Gallbladder (tissue), 1 donor: ENCODE measurements around the genes TBC1D28 and PRPSAP2.

DNA sequence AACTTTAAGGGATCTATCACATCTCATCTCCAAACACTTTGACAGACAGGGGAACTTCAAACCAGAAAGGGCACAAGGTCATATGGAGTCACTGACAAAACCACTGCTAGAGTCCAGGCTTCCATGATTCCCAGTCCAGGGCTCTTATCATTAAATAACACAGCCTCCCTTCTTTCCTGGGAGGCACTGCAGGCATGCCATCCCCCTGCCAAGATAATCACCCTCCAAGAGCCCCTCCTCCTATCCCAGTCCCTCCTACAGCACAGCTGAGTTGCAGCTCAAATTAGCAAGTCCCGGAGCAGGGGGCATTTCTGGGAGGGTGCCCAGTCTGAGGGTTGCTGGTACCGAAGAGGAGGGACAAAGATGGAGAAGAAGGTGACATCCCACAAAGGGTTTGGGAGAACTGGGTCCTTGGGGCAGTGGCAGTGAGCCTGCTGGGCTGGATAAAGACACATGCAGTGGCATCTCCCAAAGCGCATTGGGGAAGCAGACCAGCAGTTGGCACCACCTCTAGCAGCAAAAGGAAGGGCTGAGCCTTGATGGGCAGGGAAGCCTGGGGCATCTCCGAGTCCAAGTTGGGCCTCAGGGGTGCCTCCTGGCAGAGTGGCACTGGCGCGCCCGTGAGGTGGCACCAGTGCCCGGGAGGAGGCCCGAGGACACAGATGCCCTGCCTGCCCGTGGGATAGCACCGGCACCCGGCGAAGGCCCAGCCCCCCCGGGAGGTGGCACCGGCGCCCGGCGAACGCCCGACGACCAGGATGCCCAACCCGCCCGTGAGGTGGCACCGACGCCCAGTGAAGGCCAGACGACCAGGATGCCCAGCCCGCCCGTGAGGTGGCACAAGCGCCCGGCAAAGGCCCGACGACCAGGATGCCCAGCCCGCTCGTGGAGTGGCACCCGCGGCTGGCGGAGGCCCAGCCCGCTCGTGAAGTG, 693 bp downstream of the TOM1L2 start:
- PRO-cap, result unidirectional peak, plus-strand start at position 601 of the sequence; unidirectional peak, plus-strand start at position 804 of the sequence

- PRO-cap, result no peak
These were observed 10.8 kb downstream of the DRC3 start for GRCh38 chr17:17983376-17983955.

- PRO-cap, result no peak
These were observed 20.5 kb upstream of the DRG2 start for GRCh38 chr17:18067179-18067748.

- PRO-cap, result no peak
These were observed 6.3 kb downstream of the DRG2 start for GRCh38 chr17:18094015-18094563.

- PRO-cap, result no peak
These were observed 5.2 kb upstream of the ALKBH5 start for GRCh38 chr17:18178444-18178793.

DNA sequence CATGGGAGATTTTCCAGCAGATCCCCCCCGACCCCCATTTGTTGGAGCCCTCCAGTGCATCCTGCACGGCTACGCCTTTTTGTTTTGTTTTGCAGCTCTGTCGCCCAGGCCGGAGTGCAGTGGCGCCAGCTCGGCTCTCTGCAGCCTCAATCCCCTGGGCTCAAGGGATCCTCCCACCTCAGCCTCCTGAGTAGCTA, 1.2 kb upstream of the ALKBH5 start:
- PRO-cap, result no peak

DNA sequence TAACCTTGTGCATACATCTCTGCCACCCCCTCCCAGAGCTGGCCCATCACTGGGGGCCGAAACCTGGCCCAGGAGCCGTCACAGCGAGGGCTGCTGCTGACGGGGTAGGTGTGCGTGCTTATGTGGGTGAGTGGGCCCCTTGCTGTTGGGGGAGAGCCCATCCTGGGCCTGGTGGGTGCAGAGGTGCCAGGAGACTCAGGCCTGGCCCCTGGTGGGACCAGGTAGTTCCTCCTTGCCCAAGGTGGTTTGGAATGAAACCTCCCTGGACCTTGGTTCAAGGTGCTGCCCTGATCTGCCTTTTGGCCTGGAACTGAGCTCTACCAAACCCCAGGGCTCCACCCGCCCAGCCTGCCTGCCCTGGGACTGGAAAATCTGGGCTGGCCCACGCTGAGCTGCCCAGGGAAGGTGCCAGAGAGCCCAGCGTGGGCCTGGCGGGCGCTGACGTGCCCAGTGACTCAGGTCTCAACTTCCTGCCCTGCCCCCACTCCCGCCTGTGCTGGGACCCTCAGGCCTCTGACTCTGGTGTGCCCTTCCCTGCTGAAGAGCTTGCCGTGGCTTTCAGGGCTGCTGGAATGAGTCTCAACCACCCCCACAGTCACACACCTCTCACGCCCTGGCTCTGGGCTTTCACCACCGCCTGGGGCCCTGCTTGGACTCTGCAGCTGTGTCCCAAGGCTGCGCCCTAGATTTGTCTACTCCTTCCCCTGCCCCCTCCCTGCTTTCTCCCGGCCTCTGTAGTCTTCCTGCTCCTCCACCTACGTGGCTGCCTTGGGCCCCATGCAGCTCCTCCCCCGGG, 10.2 kb downstream of the LLGL1 start:
- PRO-cap, result no peak

DNA sequence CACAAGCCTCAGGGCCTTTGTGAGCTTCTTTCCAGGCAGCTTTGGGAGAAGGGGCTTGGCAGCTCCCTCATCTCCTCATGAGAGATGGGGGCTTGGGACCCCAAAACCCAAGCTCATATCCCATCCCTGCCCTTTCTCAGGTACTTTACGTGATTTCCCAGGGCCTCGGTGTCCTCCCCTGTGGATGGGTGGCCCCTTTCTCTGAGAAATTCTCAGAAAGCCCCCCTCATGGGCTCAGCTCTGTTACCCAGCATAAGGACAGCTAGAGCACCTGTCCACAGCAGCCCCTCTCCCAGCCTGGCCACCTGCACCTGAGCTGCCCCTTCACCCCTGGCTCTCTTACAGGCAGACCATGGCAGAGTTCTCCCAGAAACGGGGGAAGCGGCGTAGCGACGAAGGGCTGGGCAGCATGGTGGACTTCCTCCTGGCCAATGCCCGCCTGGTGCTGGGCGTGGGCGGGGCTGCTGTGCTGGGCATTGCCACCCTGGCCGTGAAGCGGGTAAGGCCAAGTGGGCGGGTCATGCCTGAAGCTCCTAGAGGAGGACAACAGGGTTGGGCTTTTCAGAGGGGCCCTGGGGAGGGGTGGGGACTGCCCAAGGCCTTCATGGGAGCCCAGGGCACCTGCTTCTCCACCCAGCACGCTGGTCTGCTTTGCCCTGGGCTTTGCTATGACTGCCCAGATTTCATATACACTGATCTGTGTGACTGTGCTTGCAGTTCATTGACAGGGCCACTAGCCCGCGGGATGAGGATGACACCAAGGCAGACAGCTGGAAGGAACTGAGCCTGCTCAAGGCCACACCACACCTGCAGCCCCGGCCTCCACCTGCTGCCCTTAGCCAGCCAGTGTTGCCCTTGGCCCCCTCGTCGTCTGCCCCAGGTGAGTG, 2.1 kb downstream of the MIEF2 start:
- PRO-cap, result no peak

DNA sequence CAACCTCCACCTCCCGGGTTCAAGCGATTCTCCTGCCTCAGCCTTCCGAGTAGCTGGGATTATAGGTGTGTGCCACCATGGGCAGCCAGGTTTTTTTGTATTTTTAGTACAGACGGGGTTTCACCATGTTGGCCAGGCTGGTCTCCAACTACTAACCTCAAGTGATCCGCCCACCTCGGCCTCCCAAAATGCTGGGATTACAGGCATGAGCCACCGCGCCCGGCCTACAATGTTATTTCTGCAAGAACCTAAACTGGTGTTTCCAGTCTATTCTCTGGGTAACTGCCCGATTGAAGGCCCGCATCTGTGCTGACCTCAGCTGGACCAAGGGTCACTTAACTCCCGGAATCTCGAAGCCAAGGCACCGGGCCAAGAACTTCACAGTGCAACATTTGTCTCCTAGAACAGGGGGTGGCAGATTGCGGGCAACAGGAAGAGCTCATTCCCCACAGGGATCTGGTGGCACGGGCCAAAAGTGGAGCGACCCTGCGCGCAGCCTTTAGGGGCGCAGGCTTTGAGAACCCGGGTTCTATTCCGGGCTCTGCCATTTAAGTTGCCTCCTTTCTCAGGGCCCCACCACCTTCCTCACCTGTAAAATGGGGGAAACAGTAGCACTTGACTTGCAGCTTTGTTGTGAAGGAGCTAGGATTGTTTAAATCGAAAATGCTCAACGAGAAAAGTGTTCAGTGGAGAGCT, 803 bp downstream of the SHMT1 start:
- PRO-cap, result no peak

GRCh38 chr17:18644329-18644707, at the start of gene TBC1D28:
Gene TBC1D28, minus strand, starts transcription at chr17:18644391.
- PRO-cap, result no peak

DNA sequence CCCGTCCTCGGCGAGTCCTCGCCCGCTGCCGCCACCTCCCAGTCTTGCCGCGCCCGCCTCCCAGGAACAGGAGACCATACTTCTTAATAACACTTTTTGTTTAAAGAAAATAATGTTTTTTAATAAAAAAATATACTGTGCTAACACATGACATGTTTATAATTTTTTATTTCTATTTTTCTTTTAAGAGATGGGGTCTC, 9.1 kb downstream of the FOXO3B start:
- PRO-cap, result no peak

- PRO-cap, result unidirectional peak, plus-strand start at chr17:18858133
These were observed at the start of gene PRPSAP2 for GRCh38 chr17:18857761-18858975. Gene PRPSAP2, plus strand, starts transcription at chr17:18858131.

- PRO-cap, result no peak
These were observed 26.2 kb downstream of the SLC5A10 start for GRCh38 chr17:18977882-18978787.

DNA sequence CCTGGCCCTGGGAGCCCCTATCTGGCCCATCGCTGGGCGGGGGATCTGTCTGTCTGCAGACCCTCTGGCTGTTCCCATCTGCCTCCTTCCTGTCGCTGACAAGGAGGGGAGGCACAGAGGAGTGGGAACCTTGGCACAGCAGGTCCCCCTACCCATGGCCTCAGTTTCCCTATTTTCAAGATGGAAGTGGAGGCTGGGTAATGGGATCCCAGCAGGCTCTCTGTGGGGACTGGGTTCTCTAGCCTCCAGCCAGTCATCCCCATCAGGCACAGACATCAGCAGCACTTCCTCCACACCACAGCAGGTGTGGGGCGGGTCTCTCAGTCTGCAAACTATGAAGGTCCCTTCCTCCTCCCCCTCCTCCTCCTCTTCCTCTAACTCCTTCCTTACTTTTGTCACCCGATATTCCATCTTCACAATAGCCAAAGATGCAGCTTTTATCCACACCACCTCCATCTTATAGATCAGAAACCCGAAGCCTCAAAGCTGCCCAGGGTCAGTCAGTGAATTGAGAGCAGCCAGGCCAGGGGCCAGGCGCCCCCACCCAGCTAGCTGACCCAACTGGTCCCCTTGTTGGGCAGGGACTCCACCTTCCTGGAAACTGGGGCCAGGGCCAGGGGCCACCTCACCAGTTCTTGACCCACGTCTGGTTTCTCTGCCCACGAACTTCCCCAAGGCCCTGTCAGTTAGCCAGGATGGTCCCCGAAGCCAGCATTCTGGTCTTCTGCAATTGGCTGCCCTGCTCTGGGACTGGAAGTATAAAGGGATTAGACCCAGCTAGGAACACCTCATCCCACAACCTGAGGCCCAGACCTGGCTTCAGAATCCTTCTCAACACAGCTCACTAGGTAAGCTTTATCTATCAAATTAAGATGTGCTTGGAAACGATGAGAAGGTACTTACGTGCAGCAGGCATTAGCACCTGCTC, 2.5 kb downstream of the FAM83G start:
- PRO-cap, result no peak

DNA sequence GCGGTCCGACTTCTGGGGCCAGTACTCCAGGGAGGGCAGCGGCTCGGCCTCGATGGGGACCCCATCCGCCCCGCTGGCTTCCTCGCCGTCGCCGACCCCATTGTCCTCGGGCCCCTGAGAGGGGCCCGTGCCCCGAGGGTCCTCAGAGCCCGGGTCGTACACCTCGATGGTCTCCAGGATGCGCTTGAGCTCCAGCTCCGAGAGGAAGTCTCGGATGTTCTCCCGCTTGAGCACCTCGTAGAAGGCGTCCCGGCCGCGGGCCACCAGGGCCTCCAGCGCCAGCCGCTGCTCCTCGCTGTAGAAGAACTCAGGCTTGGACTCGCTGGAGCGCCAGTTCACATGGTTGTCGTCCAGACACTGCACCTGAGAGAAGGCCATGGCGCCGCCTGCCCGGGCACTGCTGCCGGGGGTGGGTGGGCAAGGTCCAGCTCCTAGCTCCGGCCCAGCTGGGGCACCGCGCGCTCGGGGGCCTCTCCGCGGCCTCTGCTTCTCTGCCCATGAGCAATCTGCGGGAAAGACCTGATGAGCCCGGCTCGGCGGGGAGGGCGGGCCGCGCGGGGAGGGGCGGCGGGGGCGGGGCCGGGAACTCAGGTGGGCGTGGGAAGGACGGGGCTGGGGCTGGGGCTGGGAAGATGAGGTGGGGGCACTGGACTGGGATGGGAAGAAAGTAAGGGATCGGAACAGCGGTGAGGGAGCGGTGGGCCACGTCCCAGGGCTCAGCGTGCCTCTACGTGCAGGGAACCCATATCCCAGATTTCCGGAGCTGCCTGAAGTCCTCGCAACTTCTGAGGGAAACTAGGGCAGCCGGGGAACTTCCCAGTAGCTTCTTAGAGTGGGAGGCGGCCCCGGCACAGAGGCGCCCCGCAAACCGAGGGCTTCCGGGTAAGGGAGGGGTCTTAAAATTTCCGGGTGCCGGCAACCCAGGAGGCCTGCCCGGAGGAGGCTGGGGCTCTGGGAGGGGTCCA, 618 bp downstream of the FAM83G start:
- PRO-cap, result bidirectional peak, plus-strand start at position 662 of the sequence, minus-strand start at position 508 of the sequence

DNA sequence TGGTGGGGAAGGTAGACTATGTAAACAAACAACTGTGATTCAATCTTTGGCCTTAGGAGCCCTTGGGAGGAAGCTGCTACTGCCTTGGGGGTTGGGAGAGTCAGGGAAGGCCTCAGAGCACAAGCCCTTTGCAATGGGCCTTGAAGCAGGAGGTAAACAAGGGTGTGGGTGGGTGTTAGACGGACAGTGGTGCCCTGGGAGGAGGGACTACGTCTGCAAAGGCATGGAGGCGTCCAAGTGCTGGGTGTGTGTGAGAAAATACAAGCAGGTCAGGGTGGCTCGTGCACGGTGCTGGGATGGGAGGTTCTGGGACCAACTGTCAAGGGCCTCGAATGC, 6.5 kb upstream of the FAM83G start:
- PRO-cap, result no peak

- PRO-cap, result unidirectional peak, plus-strand start at chr17:19063600; unidirectional peak, minus-strand start at chr17:19063625; unidirectional peak, minus-strand start at chr17:19063837
These were observed 16.8 kb upstream of the GRAP start for GRCh38 chr17:19063321-19064277.

DNA sequence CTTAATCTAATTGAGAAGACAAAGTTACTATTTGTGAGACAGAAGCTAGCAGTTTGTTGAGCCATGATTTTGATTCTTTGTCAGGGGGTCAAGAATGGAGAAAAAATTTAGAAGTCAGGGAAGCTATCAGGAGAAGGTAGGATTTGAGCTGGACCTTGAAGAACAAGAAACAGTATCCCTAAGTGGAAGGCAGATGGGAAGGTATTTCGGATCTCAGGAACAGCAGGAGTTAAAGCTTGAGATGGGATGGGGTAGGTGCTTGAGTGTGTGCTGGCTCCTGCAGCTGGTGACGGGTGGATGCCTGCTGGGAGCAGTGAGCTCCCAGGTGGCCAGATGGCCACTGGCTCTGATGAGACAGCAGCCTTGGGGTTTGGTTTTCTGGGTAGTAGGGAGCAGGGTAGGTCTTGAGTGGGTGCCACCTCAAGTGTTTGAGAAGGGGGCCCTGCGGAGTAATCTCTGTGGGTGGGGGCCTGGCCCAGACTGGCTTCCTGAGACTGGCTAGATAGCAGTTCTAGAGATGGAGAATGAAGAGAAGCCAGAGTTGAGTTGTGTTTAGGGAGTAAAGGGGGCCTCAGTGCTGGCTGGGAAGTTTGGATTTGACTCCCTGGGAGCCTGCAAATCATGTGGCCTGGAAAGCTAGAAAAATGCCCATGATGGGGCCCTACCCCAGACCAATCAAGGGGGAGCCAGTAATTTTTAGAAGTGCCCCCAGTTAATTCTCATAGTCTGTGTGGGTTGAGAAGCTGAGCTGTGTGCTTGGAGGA, 10.3 kb downstream of the EPN2 start:
- PRO-cap, result no peak

- PRO-cap, result no peak
These were observed 7.7 kb upstream of the MAPK7 start for GRCh38 chr17:19370366-19371153.

DNA sequence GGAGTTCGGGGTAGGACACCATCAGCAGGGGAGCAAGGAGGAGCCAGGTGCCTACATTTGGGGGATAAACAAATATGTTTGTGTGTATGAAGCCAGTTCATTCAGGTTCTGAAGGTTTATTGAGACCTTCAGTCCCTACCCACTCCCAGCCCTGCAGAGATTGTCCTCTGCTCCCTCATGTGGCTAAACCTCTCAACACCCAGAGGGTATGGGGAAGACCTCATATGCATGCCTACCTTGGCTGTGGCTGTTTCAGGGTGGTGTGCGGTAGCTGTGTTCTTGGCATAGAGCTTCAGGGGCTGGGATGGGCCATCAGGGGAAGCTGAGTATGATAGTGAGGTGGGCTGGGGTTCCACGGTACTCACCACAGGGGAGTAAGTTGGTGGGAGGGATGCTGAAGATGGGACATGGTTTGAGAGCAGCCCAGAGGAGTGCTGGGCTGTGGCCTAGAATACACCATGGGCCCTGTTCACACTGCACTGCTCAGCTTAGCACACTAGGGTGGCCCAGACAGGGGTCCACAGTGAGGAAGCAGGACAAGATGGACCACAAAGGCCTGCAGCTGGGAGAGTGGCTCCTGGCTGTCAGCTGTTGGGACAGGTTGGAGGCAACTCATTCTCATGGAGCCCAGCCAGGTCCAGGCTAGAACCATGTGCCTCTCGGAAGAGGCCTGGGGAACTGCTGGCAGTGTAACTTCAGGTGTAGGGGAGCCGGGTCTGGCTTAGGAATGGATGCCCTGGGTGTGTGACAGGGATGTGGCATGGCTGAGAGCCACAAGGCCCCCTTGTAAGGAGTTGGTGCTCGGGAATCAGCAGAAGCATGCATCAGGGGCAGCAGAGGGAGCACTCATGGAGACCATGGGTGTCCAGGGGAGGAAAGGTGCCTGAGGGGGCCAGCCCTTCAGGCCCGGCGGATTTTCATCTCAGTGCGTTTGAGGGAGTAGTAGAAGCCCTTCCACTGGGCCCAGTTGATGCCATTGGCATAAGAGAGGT, 3.1 kb downstream of the MFAP4 start:
- PRO-cap, result no peak